ENCODE data around the genes KCNMB3 and MRPL47.

DNA sequence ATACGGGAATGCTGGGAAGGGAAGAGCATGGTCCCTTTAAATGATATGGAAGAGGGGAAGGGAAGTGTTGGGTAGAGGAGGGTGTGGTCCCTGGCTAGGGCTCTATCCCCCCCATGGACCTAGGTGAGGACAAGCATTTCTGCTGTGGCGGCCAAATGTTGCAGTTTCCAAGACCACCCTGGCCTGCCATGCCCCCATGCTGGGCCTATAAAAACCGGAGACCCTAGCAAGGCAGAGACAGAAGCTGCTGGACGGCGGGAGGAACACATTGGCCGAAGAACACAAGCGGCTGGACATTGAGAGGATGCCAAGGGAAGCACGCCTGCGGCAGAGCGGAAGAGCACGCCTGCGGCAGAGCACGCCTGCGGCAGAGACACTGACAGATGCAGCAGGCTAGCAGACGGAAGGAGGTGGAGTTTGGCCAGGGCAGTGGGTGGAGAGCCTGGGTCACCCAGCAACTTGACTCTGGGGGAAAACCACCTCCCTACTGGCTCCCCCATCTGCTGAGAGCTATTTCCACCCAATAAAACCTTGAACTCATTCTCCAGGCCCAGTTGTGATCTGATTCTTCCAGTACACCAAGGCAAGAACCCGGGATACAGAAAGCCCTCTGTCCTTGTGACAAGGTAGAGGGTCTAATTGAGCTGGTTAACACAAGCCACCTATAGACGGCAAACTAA lies 322.3 kb upstream of the TBL1XR1 start:
- RAMPAGE, long total RNA: no peak
- RRBS: no CpG with 5 or more reads among the region's 17 CpGs

GRCh38 chr3:177569964-177570231 lies 372.6 kb upstream of the TBL1XR1 start:
- RAMPAGE, long total RNA: no peak
- RRBS: no CpG with 5 or more reads among the region's 1 CpG

GRCh38 chr3:177589762-177590587 lies 392.7 kb upstream of the TBL1XR1 start:
- RAMPAGE, long total RNA: no peak
- RRBS: no CpG with 5 or more reads among the region's 9 CpGs

DNA sequence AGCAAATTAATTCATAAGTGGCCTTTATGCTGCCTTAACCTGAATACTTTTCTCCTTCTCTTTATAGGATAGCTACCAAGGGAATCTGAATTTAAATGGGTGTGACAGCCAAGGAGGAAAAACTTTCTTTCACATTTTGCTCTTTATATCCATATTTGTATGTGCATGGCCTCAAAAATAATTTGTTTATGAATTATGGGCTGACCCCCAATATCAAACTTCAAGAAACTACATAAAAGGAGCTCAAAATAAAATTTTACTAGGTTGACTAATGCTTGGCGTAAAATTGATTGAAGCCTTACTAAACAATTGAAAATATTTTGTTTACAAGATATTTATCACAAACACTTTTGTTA lies 251.2 kb downstream of the ZMAT3 start:
- RAMPAGE, long total RNA: no peak
- RRBS: no CpG with 5 or more reads among the region's 1 CpG

DNA sequence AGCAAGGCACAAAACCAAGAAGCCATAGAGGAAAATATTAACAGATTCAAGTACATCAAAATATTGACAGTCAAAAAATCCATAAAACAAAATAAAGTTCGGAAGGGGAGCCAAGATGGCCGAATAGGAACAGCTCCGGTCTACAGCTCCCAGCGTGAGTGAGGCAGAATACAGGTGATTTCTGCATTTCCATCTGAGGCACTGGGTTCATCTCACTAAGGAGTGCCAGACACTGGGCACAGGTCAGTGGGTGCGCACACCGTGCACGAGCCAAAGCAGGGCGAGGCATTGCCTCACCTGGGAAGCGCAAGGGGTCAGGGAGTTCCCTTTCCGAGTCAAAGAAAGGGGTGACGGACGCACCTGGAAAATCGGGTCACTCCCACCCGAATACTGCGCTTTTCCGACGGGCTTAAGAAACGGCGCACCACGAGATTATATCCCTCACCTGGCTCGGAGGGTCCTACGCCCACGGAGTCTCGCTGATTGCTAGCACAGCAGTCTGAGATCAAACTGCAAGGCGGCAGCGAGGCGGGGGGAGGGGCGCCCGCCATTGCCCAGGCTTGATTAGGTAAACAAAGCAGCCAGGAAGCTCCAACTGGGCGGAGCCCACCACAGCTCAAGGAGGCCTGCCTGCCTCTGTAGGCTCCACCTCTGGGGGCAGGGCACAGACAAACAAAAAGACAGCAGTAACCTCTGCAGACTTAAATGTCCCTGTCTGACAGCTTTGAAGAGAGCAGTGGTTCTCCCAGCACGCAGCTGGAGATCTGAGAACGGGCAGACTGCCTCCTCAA lies 211.6 kb downstream of the ZMAT3 start:
- RAMPAGE, long total RNA: no peak
- RRBS: no CpG with 5 or more reads among the region's 32 CpGs

- RAMPAGE, long total RNA: no peak
- RRBS: no CpG with 5 or more reads among the region's 8 CpGs
These were observed at the start of gene KCNMB3 for GRCh38 chr3:179250605-179251481. TSS of gene KCNMB3 (minus strand) at chr3:179251114.

DNA sequence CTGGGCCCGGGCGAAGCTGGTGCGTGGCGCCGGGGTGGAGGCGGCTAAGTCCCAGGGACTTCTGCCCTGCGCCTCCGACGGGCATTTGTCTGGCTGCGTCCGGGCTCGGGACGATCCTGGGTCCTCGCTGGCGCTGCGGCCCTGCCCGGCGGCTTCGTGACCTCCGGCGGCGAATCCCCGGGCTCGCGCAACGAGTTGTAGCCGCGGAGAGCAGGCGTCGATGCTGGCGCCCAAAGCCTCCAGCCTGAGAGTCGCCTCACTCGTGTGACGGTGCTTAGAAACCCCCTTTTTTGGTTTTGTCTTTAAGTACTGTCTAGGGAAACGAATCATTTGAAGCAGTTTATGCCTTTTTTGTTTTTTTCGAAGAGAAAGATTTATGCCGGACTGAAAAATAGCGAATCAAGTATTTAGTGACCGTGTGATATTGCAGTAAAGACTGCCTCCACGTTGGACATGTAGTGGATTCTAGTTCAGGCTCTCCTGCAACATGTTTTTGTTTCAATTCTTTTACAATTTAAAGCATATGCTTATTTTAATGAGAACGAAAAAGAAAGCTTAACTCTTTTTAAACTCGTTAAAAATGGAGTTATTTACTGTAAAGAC lies 845 bp downstream of the ZNF639 start:
- RAMPAGE, long total RNA: no peak
- RRBS: 1% methylated on average over 13 of the region's 42 CpGs

DNA sequence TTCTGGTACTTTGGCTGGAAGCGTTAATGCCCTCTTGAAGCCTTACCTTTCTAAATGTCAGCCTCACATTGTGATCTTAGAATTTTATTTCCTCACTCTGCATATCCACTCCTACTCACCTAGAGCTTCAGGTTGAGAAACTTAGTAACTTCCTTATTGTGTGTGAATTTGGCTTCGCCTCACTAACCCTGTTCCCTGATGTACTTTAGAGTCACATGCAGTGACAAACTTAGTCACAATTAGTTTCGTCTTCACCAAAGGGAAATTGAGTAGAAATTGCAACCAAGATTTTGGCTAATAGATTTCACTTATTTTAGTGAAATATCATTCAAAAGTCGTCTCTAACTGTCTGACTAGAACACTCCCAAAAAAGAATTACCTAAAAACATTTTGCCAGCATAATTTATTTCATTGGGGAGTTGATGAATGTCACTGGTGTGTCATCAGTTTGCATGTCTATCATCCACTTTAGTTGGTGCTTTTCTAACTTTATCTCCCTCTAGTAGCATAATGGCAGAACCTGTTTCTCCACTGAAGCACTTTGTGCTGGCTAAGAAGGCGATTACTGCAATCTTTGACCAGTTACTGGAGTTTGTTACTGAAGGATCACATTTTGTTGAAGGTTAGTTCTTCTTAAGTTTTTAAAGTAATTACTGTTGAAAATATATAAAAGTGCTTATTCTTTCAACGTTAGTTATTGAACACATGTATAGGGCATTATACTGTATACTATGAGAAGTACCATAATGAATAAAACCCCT lies 1.0 kb downstream of the MFN1 start:
- RAMPAGE, long total RNA: no peak
- RRBS: no CpG with 5 or more reads among the region's 6 CpGs

DNA sequence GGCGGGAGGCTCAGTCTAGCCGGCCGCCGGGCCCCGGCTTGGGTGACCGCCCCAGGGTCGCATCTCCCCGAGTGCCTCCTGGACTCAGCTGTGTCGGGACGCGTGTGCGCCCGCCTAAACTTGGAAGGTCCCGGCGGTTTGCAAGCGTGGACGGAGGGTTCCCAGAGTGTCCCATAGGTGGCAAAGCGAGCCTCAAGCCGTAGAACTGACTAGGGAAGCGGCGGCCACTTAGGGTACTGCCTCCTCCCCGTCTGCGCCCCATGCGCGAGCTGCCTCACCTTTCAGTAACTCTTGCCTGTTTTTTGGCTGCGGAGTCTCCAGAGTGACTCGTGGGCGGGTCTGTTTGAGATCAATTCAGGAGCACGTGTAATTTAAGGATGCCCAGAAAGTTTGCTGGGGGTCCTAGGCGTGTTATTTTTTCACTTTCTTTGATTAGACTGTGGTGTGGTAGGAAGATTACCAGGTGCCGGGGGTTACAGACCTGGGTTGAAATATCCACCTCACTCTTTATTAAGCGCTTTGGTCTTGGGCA lies 749 bp downstream of the ACTL6A start:
- RAMPAGE, long total RNA: no peak
- RRBS: 1% methylated on average over 11 of the region's 32 CpGs

DNA sequence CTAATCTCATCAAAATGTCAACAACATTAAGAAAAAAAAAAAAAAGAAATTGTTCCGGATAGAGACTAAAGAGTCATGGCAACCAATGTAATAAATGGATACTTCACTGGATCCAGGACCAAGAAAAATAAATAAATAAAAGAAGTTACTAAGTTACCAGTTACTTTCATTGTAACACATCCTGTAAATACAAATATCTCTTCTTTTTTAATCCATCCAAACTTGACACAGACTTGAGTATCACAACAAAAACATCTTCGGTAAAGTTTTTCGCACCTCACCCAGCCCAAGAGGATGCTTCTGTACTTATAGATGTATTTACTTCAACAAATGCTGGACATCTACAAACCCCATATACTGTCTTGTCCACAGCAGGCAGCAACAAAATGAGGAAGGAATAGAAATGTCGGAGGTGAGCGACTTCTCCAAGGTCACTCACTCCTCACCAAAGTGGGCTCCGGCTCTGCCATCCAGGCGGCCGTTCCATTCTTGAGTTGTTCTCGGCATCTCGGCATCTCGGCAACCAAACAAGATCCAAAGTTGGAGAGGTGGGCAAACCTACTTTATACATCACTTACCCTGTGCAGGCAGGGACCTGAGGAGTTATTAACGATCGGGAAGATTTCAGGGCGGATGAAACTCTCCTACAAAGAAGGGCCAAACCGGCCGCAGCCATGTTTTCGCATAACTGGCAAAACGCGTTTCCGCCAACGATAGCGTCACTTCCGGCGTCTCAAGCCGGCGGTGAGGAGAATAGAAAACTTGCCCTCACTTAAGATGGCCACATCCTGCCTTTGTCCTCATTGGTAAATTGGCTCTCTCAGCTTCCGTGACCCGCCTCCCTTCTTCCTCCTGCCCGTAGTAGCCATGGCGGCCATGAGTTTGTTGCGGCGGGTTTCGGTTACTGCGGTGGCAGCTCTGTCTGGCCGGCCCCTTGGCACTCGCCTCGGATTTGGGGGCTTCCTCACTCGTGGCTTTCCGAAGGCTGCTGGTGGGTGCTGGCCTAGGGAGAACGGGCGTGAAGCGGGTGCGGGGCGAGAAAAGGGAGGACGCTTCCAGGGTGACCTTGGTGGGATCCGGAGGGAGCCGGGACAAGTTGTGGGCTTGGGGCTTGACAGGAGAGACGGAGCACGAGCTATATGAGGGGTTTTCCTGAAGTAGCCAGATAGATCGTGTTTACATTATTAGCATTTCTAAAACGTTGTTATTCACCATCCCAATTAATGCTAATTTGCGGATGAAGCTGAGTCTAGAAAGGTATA lies at the start of gene MRPL47:
TSS of gene MRPL47 (minus strand) at position 690 of the 1,262 bp plus-strand sequence.
- RAMPAGE, long total RNA: start-site peak on the minus strand centred at position 687 of the sequence, 13 bp wide, 185 and 429 reads in 2 replicates; start-site peak on the plus strand centred at position 861 of the sequence, 26 bp wide, 618 and 821 reads in 2 replicates
- RRBS: 2% methylated on average over 9 of the region's 52 CpGs

DNA sequence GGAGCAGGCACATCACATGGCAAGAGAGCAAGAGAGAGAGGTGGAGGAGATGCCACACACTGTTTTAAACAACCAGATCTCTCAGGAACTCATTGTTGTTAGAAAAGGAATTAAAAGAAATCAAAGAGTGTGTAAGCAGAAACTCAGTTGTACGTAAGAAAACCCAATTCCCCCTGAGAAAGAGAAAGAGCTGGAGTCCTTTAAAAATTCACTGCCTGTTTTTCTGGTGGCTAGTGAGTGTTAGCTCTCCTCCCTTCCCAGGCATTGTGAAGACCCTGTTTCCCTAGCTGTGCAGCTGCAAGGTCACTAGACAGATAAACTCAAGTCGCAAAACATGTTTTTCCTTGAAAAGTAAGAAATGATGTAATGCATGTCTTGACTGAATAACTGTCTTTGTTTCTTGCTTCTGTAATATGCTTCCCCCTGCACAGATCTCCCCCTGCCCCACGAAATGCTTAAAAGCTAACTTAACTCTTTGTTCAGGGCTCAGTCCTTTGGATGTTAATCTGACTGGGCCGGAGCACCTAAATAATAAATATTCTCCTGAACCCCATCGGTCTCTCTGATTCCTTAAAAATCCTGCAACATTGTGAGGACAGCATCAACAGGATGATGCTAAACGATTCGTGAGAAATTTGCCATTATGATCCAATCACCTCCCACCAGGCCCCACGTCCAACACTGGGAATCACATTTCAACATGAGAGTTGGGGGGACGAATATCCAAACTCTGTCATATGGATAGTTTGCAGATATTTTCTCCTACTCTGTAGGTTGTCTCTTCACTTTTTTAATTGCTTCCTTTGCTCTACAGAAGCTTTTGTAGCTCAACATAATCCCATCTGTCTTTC lies 22.7 kb downstream of the NDUFB5 start:
- RAMPAGE, long total RNA: no peak
- RRBS: no CpG with 5 or more reads among the region's 9 CpGs

DNA sequence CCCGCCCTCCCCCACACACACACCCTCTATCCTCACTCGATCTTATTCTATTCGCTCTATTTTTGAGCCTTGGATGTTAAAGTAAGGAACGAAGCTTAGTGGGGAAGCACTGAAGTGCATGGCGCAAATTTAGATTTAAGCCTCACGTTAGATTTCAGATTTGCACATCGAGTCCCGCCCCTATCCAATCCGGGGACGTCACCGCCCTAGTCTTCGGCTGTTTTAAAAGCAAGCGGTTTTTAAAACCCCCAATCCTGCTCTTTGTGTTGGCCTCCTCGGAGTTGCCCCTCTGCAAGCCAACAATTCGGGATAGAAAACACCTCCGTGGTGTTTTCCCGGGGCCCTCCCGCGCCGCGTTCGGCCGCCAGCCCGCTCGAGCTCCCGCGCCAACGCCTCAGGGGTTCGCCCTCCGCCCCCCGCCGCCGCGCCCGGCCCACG lies 334 bp upstream of the USP13 start:
- RAMPAGE, long total RNA: no peak
- RRBS: under 1% methylated on average over 16 of the region's 36 CpGs

DNA sequence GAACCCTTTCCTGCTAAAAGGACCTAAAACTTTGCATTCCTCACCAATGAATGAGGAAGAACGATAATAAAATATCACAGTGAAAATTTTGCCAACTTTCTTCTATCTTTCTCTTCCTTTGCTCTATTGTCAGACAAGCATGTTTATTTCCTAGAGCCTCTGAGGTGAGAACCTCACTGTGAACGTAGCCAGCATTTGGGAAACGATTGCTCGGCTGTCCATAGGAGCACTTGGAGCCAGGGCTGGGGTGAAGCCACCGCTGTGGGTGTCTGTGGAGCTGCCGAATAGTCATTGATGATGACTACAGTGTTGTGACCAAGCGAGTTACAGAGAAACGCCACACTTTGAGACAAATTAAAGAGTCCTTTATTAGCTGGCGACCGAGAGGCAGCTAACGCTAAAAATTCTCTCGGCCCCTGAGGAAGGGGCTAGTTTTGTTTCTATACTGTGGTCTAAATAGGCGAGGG lies 28.1 kb downstream of the USP13 start:
- RAMPAGE, long total RNA: no peak
- RRBS: no CpG with 5 or more reads among the region's 13 CpGs

GRCh38 chr3:179681503-179681780 lies 28.6 kb downstream of the USP13 start:
- RAMPAGE, long total RNA: no peak
- RRBS: no CpG with 5 or more reads among the region's 8 CpGs

GRCh38 chr3:179731432-179732177 lies 78.8 kb downstream of the USP13 start:
- RAMPAGE, long total RNA: no peak
- RRBS: no CpG with 5 or more reads among the region's 11 CpGs

DNA sequence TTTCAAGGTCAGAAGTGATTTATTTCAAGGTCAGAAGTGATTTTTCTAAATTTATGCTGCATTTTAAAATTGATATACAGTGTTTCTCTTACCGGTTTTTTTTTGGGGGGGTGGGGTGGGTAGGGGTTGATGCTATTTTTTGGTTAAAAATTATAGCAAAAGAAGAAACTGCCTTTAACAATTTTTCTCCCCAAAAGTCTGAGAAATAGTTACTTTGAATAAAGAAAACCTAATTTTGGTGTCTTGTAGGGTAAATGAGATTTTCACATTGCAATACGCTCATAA lies 12.3 kb downstream of the TTC14 start:
- RAMPAGE, long total RNA: no peak
- RRBS: no CpG with 5 or more reads among the region's 2 CpGs

DNA sequence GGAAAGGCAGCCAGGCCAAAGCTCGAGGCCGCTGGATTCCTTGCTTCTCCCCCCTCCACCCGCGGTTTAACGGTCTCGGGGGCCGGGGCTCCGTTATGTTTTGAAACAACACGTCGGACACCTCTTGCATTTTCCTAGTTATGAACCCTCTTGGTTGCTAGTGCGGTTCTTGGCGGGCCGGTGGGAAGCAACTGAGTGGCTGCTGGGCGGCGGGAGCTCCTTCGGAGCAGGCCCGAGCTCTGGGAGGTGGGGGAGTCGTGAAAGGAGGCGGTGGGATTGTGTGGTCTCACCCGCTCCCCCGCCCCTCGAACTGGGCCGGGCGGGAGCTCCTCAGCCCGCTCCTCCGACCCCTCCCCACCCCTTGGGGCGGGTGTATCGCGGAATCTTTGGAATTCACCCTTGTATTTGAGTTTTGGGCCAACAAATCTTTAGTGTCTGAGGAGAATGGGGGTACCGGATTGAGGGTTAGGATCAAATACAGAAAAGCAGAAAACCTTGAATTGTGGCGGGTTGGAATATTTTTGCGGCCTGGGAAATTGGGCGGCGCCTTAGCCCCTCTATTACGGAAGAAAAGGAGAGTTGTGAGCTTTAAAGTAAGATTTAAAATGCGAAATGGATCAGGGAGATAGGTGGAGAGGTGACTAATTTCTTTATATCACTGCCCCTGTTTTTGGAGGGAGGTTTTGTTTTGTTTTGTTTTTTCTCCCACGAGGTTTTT lies 518 bp downstream of the FXR1 start:
- RAMPAGE, long total RNA: no peak
- RRBS: 3% methylated on average over 7 of the region's 37 CpGs

DNA sequence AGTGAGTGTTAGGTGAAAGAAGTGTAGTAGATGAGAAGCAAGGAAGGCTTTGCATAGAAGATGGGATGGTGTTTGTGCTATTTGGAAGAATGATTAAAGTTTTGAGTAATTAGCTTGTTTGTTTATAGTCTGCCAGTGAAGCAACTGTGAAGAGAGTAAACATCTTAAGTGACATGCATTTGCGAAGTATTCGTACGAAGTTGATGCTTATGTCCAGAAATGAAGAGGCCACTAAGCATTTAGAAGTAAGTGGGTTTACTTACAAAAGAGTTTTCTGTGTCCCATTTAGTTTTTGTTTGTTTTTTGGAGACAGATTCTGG lies 36.6 kb downstream of the FXR1 start:
- RAMPAGE, long total RNA: no peak
- RRBS: no CpG with 5 or more reads among the region's 3 CpGs

DNA sequence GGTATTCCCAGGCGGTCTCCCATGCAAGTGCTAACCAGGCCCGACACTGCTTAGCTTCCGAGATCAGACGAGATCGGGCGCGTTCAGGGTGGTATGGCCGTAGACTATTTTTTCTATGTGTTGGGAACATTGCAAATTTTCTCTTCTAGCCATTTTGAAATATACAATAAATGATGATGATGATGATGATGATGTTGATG lies 111.1 kb downstream of the SOX2 start:
- RAMPAGE, long total RNA: no peak
- RRBS: no CpG with 5 or more reads among the region's 8 CpGs

DNA sequence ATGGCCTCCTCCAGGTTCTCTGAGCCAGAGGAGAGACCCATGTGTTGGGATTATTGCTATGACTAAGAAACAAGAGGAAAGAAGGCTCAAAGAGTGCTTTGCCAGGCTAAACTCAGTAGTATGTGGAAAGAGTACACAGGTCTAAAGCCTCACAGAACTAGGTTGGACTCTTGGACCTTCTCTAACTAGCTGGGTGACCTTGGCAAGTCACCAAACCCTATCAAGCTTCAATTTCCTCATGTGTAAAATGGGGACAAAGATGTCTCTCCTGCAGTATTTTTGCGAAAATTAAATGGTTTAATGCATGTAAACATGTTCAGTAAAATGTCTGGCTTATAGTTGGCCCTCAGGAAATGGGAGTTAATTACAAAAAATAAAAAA lies 532.9 kb downstream of the SOX2 start:
- RAMPAGE, long total RNA: no peak
- RRBS: no CpG with 5 or more reads among the region's 1 CpG